Colon Carcinoma Metastatic in the Brain (tissue), 2 donors: ENCODE measurements around the genes KCNH8, KAT2B, ZNF385D and UBE2E1.

DNA sequence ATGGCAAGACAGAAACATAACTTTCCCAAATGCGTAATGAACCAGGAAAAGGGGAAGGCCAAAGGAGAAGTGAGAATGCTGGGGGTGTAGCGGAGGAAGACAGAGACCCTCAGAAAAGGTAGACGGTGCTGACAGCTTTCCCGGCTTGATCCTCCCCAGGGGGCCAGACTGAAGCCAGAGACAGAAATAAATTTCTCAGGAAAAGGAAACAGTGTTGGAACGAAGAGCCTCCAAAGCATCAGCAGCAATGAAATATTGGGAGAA is 107.6 kb downstream of the OXNAD1 start:
- PRO-cap, 2 experiments = no peak in any of the 2 experiments

DNA sequence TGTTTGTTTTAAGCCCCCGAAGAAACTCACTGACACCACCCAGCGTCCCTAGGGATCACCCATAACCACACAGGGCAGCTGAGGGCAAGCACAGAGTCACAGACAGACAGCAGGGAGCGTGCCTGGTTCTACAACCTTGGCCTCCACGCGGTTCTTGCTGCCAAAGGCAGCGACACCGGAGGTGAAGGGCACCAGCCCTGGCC is 1.2 kb downstream of the RFTN1 start:
- PRO-cap, 2 experiments = no peak in any of the 2 experiments

- PRO-cap, 2 experiments = no peak in any of the 2 experiments
These were observed 41.9 kb upstream of the PLCL2 start for GRCh38 chr3:16842783-16843257.

DNA sequence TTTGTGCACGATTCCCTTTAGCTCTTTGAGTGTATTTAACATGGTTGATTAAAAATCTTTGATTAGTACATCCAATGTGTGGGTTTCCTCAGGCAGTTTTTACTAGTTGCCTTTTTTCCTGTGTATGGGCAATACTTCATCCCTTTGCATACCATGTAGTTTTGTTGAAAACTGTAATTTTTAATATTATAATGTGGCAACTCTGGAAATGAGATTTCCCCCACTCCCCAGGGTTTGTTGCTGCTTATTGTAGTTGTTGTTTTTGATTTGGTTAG is 39.2 kb downstream of the PLCL2 start:
- PRO-cap, 2 experiments = no peak in any of the 2 experiments

- PRO-cap, 2 experiments = no peak in any of the 2 experiments
These were observed 129.8 kb downstream of the PLCL2 start for GRCh38 chr3:17014413-17015132.

DNA sequence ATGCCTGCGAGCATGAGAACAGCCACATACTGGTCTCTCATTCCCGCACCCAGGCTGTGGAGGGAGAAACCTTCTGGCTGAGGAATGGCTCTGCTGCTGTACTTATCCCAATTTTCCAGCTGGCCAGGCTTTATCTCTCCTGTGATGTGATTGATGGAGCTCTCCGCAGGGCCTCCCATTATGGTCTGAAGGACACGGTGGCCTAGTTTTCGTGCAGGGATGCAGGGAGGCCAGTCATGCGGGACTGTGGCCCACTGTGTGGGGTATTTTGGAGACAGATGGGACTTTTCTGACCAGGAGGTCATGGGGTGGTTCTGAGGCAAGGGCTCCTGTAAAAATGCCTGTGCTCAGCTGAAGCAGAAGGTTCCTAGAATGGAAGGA is 251.5 kb downstream of the PLCL2 start:
- PRO-cap, 2 experiments = no peak in any of the 2 experiments

DNA sequence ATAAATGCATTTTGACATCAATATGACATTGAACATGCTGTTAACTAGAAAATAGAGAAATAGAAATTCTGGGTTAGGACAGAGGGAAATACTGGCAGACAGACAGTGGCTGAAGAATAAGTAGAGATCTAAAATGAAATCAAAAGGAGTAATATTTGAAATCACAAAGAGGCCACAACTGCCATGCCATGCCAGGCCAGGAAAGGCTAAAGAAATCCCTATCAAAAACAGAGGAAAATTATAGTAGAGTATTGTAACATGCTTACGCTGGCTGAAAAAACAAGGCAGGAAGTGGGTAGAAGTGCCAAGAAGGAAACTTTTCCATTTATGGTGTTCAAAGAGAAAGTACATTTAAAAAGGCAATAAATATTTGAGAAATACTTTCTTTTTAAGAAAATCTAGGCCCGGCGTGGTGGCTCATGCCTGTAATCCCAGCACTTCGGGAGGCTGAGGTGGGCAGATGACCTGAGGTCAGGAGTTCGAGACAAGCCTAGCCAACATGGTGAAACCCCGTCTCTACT is 415.7 kb downstream of the PLCL2 start:
- PRO-cap, 2 experiments = peak in 2 of 2 experiments; most common plus-strand start position 276 of the sequence (in 2)

DNA sequence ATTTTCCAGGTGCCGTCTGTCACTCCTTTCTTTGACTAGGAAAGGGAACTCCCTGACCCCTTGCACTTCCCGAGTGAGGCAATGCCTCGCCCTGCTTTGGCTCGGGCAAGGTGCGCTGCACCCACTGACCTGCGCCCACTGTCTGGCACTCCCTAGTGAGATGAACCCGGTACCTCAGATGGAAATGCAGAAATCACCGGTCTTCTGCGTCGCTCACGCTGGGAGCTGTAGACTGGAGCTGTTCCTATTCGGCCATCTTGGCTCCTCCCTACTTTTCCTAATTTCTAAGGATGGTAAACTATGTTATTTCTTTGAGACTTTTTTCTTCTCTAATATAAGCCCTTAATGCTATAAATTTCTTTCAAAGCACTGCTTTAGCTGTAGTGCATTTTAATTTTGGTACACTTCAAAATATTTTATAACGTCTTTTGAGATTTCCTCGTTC is 94.1 kb downstream of the SATB1 start:
- PRO-cap, 2 experiments = no peak in any of the 2 experiments

DNA sequence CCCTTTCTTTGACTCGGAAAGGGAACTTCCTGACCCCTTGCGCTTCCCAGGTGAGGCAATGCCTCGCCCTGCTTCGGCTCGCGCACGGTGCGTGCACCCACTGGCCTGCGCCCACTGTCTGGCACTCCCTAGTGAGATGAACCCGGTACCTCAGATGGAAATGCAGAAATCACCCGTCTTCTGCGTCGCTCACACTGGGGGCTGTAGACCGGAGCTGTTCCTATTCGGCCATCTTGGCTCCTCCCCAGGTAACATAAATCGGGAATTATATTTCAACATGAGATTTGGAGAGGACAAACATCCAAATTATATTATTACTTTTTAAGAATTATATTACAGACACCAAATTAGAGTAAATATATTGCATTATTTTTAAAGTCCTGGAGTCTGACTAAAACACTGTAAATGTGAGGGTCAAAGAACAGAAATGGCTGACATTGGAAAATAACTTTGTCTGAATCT is 212.0 kb upstream of the KCNH8 start:
- PRO-cap, 2 experiments = no peak in any of the 2 experiments

DNA sequence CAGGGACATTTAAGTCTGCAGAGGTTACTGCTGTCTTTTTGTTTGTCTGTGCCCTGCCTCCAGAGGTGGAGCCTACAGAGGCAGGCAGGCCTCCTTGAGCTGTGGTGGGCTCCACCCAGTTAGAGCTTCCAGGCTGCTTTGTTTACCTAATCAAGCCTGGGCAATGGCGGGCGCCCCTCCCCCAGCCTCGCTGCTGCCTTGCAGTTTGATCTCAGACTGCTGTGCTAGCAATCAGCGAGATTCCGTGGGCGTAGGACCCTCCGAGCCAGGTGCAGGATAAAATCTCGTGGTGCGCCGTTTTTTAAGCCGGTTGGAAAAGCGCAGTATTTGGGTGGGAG is 185.1 kb upstream of the KCNH8 start:
- PRO-cap, 2 experiments = no peak in any of the 2 experiments

GRCh38 chr3:19147850-19149185 is at the start of gene KCNH8:
Gene KCNH8 (plus strand): TSS chr3:19148510.
- PRO-cap, 2 experiments = peak in 2 of 2 experiments; most common plus-strand start chr3:19148297 (in 2); most common minus-strand start chr3:19148047 (in 1)

GRCh38 chr3:20039588-20040565 is at the start of gene KAT2B:
Gene KAT2B (plus strand): TSS chr3:20040446.
- PRO-cap, 2 experiments = no peak in any of the 2 experiments

- PRO-cap, 2 experiments = no peak in any of the 2 experiments
These were observed 8.8 kb downstream of the KAT2B start for GRCh38 chr3:20049107-20049291.

- PRO-cap, 2 experiments = no peak in any of the 2 experiments
These were observed 332.0 kb downstream of the ZNF385D start for GRCh38 chr3:21419016-21419432.

DNA sequence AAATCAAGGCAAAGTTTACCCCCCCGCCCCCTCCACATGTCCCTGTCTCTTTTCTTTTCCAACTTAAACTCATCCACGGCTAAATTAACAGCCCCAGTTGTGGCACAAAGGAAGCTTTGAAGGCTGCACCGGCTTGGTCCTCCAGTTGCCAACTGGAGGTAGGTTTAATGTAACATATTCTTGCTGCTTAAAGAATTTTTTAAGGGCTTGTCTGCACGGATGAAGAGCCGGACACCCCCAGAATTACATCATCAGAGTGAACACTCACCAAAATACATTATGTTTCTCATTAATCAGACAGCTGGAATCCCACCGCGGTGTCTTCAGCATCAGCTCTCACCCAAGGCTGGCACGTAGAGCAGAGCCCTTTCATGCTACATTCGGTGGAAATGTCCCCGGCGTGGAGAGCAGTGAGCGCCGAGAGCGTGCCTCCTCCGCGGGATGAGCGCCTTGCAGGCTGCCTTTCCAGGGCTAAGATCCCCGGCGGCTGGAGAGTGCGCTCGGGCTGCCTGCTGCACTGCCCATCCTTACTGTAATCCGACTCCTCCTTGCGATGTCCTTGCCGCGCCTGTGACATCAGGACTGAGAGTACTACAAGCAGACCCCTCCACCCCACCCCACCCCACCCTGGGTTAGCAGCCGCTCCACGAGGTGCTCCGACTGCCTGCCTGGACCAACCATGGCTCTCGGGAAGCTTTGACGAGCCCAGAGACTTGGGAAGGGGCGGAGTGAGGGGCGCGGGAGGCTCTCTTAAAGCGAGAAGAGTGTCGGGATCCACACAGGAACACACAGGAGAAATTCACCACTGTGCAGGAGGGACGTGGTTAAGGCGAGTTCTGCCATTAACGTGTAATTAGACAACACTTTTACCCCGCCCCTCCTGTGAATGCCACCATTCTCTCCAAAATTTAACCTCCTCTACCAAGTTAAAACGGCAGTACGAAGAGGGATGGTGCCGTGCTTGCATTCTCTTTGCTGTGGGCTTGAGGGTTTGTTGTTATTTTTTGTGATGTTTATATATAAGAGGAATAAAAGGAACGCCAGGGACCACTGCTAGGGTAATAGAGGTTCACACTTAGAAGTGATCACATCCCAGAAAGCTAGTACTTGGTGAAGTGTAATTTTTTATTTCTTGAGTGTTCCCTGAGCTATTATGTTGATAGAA is at the start of gene ZNF385D:
Gene ZNF385D, minus strand, starts transcription at position 584 of the 1,165 bp plus-strand sequence.
- PRO-cap, 2 experiments = no peak in any of the 2 experiments

DNA sequence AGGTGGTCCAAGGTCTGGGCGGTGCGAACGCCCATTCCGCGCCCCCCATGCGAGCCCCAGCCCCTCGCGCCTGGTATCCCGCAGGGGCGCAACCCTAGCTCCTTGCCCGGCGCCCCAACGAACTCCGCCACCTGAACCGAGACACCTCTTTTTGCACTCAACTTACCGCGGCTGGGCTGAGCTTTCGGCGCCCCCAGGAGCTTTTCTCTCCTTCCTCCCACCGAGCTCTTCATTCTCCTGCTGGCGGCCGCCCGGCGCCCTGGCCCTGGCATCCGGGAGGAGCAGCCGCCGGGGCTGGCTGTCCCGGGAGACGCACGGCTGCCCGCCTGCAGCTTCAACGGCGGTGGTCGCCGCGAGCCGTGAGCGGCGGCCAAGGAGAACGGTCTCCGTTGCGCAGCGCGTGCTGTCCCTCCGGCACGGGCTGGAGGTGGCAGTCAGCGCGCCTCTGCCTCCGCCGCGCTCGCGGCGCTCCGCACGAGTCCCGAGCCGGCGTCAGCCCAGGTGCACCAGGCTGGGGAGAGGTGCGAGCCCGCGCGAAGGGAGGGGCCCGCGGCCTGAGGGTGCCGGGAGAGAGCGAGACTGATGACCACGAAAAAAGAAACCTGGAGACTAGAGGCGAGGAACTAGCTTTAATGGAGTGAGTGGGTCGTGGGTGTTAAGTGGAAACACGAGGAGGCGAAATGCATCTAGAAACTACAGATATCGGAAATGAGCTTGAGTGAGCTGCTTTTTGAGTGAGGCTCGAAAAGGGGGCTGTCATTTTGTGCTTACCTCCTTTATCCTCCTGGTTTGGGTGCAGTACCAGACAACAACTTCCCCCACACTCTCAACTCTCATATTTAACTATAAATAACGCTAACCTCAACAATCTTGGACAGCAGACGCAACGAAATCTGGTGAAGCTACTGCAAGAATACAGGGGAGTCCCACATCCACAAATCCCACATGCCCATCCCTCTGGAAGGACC is 621.6 kb upstream of the ZNF385D start:
- PRO-cap, 2 experiments = no peak in any of the 2 experiments

- PRO-cap, 2 experiments = no peak in any of the 2 experiments
These were observed 54.7 kb downstream of the UBE2E2 start for GRCh38 chr3:23257686-23258406.

DNA sequence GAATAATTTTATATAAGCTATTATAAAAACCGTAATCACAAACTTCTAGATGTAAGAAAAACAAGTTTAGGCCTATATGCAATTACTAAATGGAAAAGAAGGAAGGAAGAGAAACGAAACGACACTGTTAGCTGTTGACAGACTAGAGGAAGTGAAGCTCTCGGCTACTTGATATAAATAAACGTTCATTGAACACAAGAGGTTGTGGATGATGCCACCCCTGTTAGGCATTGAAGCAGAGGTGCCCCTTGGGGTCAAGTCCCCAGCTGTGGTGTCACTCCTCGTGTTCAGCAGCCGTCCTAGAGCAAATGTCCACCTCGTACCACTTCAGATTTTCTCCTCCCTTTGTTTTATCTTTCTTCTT is 146.5 kb upstream of the UBE2E1 start:
- PRO-cap, 2 experiments = no peak in any of the 2 experiments

DNA sequence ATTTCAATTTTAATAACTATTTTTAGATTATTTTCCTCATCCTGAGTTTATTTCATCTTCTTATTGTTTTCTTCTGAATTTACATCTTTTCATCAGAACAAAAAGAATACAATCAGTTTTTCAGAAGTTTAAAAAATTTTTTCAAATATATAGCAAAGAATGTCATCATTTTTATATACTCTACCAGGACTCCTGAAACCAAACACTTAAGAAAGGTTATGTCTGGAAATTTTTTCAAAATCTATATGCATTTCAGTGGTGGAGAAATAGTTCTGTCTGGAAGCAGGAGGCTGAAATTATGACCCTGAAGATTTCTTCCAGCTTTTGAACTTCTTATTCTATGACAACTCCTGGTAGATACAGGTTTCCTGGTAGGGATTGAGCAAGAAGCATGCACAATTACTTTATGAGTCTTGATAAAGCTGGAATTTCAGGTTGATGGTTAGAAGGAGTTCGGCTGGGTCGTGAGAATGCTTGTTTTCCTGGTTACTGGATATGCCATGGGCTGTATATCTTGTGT is 1.5 kb upstream of the UBE2E1 start:
- PRO-cap, 2 experiments = peak in 2 of 2 experiments; most common plus-strand start position 445 of the sequence (in 2)

DNA sequence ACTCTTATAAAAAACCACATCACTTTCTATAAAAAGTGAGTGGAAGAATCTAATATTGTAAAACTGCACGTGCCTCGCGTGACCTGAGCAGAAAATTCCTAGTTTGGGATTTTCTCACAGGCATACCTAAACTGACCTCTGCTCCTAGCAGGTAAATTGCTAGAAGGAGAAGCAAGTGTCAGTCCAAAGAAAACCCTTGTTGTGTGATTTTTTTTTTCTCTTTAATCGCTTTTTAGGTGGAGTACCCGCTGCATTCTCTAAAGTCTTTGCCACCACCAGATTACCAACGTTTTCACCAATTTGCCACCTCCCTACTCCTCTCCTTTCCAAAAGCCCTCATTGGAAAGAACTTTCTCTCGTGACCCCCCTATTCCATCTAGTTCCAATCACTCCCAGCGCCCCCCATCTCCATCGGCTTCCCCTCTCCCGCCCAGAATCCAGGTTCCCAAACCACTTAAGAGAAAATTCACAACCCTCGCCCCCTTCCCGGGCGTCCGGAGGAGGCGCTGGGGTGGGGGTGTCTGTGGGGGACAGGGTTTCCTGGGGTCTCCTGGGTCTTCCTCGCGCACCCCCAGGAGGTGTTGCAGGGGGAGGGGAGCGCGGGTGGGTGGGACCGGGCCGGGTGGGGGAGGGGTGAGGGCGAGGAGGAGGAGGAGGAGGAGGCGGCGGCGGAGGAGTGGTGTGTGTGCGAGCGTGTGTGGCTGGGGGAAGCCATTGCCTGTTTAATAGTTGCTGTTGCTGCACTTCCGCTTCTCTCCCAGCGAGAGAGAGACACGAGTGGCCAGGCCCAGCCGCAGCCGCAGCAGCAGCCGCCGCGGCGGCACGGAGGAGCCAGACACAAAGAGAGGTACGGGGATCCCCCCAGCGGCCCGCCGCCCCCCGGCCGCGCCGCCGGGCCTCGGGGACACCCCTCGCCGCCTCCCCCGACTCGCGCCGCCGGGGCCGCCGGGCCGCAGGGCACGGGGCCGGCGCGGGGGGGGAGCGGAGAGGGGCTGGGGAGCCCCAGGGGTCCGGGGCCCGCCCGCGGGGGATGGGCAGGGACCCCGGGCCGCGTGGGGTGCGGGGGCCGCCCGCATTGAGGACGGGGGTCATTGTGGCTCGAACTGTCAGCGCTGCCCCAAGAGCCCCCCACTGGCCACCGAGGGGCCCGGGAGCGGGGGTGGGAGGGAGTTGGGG is at the start of gene UBE2E1:
Gene UBE2E1, plus strand, starts transcription at position 714 of the 1,176 bp plus-strand sequence.
- PRO-cap, 2 experiments = peak in 2 of 2 experiments; most common plus-strand start position 808 of the sequence (in 2); most common minus-strand start position 724 of the sequence (in 1)